Non-pigmented ciliary epithelial cell (primary cell): Measurements from ENCODE around the genes CCDC125, MARVELD2 and SERF1B.

DNA sequence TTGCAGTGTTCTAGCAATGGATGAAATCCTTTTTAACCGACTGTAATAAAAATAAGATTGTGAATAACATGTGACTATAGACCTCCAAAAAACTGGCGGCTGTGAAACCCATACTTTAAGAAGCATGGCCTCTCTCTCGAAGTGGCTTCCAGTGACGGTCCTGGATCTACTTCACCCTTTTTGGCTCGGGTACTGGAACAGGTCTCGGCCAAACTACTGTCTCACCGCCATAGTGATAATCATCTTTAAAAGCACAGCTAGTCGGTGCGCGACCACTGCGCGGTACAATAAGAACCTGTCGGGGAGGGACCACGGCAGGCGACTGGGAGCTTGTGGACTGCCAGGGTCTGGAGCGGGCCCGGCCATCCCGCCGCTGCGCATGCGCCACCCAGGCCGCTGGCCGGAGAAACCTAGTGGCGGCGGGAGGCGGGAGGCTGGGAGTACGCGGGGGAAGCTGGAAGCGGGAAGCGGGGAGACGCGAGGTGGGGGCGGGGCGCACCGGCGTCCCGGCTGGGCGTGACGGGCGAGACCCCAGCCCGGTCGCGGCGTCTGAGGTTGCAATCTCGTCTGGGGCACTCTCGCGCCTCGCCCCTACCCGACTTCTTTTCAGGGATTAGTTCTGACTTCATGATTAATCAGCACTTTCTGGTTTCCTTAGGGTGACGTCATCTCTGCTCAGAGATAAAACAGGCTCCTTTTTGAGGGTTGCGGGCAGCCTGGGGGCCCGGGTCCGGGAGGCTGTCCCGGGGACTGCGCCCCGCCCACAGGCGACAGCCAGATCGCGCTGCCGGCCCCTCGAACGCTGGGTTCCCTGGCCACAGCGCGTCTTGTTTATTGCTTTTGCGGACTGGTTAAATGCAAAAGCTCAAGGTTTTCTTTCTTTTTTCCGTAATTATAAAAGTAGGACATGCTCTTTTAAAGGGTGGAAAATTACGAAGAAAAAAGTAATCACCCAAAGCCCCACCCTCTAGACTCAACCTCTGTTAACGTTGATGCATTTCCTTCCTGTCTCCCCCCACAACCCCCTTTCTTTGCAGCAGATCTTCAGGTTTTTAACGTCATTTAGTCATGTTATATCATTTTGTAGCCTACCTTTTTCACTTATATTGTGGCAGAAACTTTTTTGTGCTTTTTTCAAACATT is 266.8 kb downstream of the CWC27 start:
- RRBS = 2% methylated on average over 23 of the region's 69 CpGs

- RRBS = no CpG with 5 or more reads among the region's 15 CpGs
These were observed 26.5 kb downstream of the SREK1 start for GRCh38 chr5:66170369-66171199.

- RRBS = no CpG with 5 or more reads among the region's 9 CpGs
These were observed 155.9 kb upstream of the MAST4 start for GRCh38 chr5:66440036-66440970.

DNA sequence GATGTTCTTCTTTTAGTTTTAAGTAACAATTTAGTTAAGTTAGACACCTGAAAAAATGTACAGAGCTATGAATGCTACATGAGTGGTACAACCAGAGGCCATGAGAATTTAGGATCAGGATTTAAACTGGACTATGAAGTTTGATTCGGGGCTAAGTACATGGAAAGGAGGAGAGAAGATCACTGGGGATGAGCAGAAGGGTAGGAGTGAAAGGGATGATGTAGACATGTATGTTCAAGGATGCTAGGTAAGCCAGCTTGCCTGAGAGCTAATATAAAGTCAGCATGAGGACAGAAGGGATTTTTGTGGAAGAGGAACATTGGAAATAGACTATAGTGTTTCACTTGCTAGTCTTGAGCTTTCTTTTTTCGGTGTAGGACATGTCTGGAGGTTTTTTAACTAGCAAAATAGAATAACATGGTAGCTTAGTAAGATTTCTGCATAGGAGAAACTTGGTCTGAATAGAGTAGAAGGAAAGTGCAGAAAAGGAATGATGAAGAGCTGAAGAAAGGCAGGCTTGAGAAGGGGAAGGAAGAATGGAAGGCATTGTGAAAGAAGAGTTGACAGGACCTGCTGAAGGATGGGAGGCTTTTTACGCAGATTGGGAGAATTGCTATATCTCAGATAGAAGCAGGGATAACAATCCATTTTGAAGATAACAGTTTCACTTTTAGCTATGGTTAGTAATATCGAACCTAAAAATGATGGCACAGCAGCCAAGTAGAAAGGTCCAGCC is 218.0 kb downstream of the CD180 start:
- RRBS = no CpG with 5 or more reads among the region's 4 CpGs

DNA sequence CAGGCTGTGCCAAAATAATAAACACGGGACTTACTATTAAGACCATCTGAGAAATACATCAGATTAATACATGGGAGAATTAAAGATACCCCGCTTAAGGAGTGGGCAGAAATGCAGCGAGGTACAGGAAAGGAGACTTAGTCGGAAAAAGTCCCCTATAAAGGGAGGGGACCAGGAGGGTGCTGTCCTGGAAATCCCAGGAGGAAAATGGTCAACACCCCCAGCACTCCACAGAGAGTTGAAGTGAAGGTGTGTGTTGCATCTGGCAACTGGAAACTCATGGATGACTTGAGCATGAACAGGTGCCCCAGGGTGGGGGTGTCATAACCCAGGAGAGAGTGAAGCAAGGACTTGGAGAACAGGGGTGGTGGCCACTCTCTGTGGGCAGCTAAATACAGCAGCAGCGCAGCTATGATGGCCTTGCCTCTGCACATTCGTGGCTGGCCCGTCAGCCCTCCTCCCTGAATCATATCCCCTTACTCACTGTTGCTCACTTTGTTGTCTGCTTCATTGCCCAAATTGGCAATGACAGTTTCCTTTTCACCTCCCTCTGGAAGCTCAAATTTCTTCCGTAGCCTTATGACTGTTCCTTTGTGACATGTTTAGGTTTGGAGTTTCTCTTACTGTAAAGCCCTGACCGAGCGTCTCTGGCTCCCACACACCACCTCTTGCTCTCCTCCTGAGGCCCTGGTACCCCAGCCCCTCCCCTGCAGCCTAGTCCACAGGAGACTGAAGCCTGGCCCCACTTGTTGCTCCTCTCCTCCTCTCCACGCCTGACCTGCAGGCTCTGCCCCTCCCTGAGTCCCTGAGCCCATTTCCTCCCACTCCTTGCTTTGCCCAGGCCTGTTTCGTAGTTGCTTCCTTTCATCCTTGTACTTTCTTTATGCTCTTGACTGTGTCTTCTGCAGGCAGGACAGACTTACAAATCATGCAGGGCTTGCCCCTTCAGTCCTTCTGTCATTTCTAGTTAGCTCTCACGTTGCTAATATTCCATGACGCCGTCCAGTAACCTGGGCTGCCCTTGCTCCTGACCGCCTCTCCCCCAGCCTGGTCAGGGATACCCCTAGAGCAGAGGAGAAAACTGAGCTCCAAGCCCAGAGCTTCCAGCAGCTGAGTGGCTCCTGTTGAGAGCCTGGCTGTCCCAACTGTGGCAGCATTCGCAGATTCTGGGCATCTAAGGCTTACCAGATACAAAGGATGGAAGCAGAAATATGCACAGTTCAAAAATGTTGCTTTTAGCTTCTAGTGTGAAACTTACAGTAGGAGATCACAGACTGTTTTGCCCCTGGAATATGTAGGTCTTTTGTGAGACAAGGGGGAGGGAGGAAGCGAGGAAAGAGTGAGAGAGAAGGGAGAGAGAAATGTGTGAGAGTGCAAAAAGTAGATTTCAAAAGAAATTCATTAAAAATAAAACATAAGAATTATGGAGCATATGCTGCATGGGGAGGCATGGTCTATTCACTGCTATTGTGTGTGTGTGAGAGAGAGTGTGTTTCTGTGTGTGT is 185.5 kb downstream of the CD180 start:
- RRBS = no CpG with 5 or more reads among the region's 18 CpGs

GRCh38 chr5:67066867-67067375 is 129.7 kb downstream of the CD180 start:
- RRBS = no CpG with 5 or more reads among the region's 2 CpGs

DNA sequence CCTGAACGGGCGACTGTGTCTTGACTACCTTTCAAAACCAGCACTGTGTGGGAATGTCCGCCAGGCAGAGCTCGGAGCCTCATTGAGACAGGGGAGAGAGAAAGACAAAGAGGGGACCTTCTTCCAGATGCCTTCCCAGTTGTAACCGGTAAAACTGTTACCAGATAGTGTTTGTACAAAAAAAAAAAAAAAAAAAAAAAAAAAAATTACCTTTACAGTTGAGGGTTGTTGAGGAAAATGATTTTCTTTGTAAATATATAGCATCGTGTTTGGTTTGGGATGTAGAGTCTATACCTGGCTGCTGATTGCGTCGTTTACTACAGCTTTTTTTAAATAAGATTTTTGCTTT is 29.5 kb downstream of the CD180 start:
- RRBS = no CpG with 5 or more reads among the region's 8 CpGs

- RRBS = no CpG with 5 or more reads among the region's 4 CpGs
These were observed 450.0 kb upstream of the CD180 start for GRCh38 chr5:67646562-67647128.

DNA sequence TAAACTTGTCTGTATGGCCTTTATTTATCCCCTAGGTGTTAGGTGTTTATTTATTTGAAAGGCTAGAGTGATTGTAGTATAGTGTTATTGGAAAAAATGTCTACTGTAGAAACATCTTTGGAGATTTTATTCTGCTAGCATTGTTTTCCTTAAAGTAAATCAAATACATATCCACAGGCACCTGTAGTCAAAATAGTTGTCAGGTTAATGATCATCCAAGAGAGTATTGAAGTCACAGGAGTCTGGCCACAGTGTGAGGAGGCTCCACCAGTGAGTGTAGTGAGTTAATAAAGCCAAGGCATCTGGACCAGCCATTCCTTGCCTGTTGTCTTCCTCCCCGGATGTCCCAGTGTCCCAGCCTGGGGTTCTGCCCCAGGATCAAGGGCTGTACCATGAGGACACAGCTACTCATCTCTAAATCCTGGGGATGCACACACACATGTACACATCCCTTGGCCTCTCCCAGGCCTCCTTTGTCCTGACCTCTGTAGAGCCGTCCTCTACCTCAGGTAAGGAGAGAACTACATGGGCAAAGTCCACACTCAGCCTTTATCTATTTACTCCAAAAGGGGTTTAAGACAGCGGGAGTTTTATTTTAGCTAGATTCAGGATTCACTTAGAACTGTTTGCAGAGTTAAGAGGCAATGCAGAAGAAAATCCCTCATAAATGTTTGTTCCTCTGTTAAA is 3.7 kb downstream of the PIK3R1 start:
- RRBS = no CpG with 5 or more reads among the region's 3 CpGs

DNA sequence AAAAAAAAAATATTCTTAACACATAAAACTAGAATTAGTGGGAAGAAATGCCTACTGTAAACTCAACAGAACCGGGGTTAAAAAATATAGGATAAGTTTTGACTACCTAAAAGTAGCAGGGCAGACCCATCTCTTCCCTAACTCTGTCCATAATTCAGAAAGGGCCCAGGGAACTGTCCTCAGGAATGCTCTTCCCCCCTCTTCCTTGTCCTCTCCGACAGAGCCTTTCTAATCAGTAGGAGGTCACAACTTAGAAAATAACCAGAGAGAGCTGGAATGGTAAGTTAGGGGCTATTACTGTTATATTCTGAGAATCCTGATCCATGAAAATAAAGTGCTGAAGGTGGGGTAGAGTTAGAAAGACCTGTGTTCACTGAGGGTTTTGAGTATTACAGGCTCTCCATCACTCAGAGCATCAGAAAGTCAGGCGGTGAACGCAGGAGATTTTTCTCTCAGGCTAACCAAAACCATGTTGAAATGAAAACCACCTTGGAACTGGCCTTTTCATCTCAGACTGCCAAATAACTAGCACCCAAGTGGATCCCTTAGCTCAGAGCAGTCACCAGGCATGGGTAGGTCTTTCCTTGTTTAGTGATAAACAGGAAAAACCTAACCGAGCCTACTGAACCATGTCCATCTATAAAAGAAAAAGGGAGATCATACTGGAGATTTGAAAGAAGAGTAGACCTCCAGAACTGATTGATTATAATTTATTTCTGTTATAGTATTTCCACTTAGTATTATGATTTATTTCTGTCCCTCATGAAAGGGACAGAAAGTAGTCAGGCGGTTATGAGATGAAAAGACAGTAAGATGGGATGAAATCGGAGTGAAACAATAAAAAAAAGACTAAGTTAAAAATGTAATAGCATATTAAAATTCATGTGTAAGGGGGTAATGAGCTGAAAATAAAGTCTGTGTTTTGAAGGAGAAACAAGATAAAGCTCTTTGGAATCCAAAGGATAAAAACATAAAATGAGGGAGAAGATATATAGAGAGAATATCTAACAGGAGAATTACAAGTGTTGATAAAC is 22.5 kb downstream of the PIK3R1 start:
- RRBS = no CpG with 5 or more reads among the region's 7 CpGs

DNA sequence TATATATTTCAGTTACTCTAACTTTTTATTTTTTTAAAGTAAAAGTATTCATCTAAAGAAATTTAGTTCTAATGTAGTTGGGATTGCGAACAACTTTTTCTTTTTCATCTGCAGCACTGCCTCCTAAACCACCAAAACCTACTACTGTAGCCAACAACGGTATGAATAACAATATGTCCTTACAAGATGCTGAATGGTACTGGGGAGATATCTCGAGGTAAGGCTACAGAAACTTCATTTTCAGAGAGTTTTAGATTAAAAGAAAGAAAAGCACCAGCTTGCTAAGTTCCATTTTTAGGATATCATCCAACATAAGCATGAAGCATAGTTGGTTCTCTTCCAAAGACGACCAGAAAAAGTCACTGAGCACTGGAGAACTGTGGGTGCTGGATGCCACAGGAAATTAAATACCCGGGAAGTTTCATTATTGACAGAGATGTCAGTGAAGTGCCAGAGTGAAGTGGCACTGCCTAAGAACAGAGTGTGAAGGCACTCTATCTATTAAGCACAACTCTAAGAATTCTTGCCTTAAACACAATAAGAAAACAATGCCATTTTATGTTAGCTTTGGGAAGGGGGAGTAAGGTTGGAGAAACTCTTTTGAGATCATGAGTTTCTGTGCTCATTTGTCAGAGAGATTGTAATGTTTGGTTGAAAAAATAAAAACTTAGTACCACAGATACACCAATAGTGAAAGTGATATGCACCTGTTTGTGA is 76.7 kb downstream of the PIK3R1 start:
- RRBS = no CpG with 5 or more reads among the region's 5 CpGs

- RRBS = no CpG with 5 or more reads among the region's 1 CpG
These were observed 189.5 kb downstream of the PIK3R1 start for GRCh38 chr5:68404956-68405504.

DNA sequence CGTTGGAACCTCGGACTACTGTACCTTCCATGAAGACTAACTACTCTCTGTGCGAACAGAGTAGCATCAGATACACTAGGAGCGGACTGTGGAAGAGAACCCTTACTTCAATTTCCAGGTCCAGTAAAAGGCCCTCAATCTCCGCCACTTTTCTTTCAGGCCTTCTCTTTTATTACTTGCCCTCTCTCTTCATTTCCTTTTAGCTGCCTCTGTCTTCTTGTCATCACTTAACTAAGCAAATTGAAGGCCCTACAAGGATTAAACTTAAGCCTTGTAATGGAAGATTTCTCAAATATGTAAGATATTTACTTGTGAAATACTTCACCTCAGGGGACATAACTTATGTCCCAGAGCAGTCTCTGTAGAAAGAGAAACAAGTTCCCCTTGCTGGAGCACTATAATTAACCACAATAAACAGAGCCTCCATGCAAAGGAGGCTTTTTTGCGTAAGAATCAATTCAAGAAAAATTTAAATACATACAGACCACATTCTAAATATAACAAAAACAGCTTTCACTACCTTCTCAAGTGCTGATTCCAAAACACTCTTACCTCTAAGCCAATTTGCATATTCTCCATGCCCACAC is 30.8 kb upstream of the CCNB1 start:
- RRBS = no CpG with 5 or more reads among the region's 6 CpGs

GRCh38 chr5:69167592-69168128 is 710 bp downstream of the CCNB1 start:
- RRBS = no CpG with 5 or more reads among the region's 18 CpGs

DNA sequence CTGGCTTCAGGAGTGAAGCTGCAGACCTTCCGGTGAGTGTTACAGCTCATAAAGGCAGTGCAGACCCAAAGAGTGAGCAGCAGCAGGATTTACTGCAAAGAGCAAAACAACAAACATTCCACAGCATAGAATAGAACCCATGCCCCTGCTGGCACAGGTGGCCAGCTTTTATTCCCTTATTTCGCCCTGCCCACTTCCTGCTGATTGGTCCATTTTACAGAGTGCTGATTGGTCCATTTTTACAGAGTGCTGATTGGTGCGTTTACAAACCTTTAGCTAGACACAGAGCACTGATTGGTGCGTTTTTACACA is 7.5 kb upstream of the CENPH start:
- RRBS = no CpG with 5 or more reads among the region's 4 CpGs

DNA sequence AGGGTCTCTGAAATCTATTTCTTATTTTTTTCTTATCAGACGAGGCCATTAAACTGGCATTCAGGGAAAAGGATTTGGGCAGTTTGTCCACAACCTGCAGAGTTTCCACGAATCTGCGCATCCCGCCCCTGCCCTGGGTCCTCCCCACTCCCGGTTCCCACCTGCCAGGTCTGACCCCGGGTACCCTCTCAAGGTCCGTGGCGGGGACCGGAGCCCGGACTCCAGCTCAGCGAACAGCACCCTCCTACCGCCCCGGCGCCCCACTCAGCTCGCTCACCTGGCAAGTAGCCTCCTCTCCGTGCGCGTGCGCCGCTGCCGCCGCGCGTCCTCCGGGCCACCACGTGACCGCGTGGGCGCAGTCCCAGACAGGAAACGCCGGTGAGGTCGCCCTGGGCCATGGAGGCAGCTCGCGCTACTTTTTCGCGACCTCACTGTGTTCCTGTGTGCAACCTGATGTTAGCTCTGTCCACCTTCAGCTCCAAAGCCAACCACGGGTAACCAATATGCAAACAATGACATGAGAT is at the start of gene CCDC125:
TSS of gene CCDC125 (minus strand) at position 314 of the 524 bp plus-strand sequence.
- RRBS = 1% methylated on average over 21 of the region's 37 CpGs

GRCh38 chr5:69410372-69410617 is 4.6 kb upstream of the MARVELD2 start:
- RRBS = no CpG with 5 or more reads among the region's 1 CpG

GRCh38 chr5:69414805-69416061 is at the start of gene MARVELD2:
MARVELD2 (plus strand) TSS chr5:69415116.
- RRBS = 5% methylated on average over 60 of the region's 98 CpGs

DNA sequence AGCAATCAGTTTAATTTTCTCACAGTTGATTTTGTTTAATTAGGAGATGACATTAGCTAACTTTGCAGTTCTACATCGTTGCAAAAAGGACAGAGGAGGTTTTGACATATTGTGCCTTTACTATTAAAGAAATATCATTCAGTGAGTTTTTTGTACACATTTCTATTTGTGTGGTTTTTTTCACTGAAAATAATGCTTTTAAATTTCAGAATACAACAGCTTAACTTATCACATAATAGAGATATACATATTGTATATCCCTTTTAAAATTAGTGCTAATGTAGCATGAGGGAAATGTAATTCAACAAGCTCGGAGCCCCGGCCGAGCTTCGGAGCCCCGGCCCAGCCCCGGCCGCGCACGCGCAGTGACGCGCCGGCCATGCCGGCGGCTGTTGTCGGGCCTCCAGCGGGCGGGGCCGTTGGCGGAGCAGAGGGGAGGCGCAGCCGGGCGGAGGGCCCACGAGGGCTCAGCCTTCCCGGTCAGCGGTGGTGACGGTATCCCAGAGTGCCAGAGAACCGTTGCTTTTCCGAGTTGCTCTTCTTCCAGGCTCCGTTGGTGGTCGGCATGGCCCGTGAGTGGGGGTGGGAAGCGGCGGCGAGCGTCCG is at the start of gene SERF1B:
TSS of gene SERF1B (plus strand) at position 365 of the 606 bp plus-strand sequence.
- RRBS = no CpG with 5 or more reads among the region's 38 CpGs